ENCODE data around the genes FAM110C and PXDN.

DNA sequence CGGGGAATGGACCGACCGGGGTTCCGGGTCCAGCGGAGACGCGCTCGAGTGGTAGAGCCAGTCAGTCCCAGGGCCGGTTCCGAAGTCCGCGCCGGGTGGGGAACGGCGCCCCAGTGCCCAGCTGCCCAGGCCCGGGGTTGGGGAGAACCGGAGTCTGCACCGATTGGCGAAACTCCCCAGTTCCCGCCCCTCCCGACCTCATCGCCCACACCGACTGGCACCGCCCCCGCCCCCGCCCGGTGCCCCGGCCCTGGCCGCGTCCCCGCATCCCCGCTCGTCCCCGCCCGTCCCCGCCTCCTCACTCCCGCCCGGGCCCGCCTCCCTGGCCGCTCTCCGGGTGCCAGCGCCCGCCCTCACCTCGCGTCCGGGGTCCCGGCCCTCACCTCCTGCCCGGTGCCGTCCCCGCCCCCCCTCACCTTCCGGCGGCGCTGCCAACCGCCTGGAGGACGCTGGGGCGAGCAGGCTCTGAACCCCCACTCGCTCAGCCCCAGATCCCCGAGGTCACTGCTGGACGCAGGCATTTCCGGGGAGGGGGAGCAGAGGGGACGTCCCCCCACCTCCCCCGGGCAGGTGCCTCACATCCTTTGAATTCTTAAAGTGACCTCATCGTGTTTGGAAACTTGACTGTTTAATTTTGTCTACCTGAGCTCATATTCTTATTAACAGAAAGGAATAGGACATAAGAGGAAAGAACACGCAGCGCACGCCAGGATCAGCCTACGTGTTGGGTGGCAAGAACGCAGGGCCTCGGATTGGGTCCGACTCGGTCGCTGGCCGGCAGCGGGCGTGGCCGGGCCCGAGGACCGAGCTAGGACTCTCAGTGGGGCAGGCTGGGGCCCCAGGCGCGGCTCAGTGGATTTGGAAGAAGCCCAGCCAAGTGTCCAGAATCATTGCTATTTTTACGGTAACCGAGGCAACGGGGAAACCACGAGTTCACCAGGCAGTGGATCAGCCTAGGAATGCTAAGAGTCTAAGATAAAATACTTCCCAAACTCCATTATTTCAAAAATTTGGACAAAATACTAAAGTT is at the start of gene FAM110C:
Gene FAM110C, minus strand, starts transcription at position 115 of the 1,030 bp plus-strand sequence.
- PRO-cap, result no peak

- PRO-cap, result no peak
These were observed 5.0 kb downstream of the SH3YL1 start for GRCh38 chr2:258630-259403.

- PRO-cap, result no peak
These were observed 1.9 kb upstream of the ALKAL2 start for GRCh38 chr2:289379-290529.

- PRO-cap, result unidirectional peak, plus-strand start at chr2:648569
These were observed 28.8 kb downstream of the TMEM18 start for GRCh38 chr2:648456-648680.

DNA sequence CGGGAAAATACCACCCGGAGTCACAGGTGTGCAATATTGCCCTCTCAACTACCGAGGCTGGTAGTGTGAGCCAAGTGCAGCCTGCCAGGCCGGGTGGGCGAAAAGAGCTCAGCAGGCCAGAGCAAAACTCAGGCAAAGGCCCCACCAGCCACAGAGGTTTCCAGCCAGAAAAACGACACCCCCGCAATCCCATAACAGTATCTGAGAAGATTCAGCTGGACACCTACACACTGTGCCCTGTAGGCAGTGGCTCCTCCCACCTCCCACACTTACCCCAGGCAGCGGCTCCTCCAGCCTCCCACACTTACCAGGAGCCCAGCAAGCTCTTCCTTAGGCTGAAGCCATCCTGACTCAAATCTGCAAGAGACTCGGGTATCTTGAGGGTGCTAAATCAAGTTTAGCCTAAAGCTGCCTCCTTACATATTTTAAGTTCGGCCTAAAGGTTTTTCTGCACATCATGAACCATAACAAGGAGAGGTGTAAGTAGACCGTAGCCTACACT is 15.6 kb upstream of the TMEM18 start:
- PRO-cap, result no peak

- PRO-cap, result no peak
These were observed 95.4 kb upstream of the SNTG2 start for GRCh38 chr2:855084-855734.

- PRO-cap, result no peak
These were observed 190.0 kb upstream of the TPO start for GRCh38 chr2:1223215-1223772.

DNA sequence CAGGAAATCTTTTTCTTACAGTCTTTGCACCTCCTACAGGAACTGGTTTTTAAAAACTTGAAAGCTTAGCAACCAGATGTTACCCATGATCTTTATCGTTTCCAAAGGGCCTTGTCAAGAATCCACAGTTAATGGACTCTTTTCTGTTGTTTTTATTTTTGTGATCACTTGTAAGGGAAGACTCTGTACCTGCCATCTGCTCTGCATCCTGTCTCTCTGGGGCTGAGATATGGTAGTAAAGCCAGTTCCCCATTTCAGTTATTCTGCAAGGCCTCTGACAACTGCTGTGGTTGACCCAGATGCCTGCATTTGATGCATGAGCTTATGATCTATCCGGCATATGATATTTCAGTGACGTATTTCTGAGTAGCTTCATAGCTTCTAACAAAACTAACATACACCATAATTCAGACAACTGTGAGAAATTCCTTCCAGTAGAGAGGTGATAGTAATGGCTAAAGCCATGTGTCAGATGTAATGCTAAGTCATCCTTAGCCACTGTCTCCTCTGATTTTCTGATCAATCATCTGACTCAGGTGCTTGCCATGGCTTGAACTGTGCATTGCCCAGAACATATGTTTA is 105.1 kb downstream of the TPO start:
- PRO-cap, result no peak

- PRO-cap, result no peak
These were observed 105.7 kb downstream of the TPO start for GRCh38 chr2:1518890-1519448.

DNA sequence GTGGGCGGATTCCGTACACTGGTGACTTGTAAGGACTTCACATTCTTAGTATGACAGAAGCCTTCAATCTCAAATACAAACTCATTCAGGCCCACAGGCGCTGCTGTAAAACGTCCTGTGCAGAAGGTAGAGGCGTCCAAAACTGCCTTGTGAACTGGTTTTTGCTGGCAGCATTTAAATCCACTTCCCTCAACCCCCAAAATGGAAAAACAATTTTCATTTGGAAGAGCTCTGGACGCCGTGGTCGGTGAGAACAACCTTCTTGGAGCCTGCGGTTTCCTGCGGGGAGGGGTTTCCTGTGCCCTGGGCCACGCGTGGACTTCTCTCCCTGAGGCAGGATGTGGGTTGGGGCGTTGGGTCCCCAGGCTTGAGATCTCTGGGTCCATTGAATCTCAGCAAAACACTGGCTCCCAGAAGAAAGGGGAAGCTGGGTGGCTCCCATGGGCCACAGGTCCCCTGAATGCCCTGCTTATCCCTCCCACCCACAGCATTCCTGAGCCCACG is 151.1 kb downstream of the TPO start:
- PRO-cap, result no peak

GRCh38 chr2:1600767-1601408 is 143.4 kb downstream of the PXDN start:
- PRO-cap, result no peak

GRCh38 chr2:1601550-1601988 is 142.7 kb downstream of the PXDN start:
- PRO-cap, result no peak

GRCh38 chr2:1606434-1607424 is 137.6 kb downstream of the PXDN start:
- PRO-cap, result no peak

DNA sequence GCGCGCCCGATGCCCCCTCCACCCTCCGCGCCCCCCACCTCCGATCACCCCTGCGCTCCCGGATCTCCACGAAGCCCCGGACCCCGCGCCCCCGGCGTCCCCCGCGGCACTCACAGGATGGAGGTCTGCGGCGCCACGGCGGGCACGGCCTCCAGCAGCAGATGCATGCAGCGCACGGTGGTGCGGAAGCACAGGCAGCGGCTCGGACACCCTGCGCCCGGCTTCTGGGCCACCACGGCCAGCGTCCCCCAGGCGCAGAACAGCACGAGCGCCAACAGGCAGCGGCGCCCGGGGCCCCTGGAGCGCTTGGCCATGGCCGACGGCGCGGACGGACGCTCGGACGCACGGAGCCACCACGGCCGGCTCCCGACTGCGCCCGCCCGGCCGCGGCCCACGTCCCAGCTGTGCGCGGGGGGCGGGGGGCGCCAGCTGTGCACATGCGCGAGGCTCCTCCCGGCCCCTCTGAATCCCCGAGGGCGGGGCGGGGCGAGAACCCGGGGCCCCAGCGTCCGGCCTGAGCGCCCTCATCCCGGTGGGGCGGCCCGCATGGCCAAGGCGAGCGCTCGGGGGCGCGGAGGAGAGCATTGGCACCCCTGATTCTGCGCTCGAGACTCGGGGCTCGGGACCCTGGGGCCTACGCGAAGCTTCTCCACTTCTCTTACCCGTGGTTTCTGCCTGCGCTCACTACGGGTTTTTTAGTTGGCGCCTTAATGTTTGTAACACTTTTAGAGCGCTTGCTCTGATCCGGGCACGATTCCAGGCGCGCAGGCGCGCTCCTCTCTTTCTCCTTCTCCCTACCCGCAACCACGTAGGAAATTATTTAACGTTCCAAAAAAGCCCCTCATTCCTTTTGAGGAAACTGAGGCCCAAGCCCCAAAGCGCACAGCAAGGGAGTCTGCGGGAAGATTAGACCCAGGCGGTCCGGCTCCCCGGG is at the start of gene PXDN:
Gene PXDN, minus strand, starts transcription at position 374 of the 934 bp plus-strand sequence.
- PRO-cap, result bidirectional peak, plus-strand start at position 527 of the sequence, minus-strand start at position 372 of the sequence

DNA sequence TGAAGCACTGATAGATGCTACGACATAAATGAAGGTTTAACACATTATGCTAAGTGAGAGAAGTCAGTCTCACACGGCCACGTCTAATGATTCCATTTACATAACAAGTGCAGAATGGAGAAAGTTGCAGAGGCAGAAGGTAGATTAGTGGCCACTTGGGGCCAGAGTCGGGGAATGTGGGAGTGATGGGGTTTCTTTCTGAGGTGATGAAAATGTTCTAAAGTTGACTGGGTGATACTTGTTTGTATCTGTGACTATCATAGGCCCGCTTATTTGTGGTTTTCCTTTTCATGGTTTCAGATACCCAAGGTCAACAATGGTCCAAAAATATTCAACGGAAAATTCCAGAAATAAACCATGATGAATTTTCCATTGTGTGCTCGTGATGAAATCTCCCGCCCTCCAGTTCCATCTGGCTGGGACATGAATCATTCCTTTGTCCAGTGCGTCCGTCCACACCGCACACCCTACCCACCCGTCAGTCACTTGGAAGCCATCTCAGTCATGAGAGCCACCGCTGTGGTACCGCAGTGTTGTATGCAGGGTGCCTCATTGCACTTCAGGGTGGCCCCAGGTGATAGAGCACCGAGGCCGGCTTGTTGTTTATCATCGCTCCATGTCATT is 268.1 kb upstream of the PXDN start:
- PRO-cap, result no peak

DNA sequence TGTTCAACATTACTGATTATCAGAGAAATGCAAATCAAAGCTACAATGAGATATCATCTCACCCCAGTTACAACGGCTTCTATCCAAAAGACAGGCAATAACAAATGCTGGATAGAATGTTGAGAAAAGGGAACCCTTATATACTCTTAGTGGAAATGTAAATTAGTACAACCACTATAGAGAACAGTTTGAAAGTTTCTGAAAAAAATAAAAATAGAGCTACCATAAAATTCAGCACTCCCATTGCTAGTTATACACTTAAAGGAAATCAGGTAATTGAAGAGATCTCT is 81.2 kb downstream of the MYT1L start:
- PRO-cap, result unidirectional peak, minus-strand start at position 74 of the sequence

DNA sequence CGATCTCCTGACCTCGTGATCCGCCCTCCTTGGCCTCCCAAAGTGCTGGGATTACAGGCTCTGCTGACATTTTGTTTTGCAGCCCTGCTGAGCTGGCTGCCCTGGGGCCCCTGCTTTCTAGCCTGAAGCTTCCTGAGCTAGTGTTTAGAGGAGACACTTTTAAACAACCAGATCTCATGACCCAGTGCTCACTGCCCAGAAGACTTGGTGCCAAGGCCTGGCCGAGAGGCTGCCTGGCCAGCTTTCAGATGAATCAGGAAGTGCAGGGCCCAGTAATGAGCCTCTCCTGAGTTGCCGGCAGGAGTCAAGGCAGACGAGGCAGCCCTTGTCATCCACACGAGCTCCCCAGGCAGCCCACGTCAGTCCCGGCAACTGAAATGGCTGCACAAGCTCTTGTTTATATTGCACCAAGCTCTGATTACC is 331.0 kb upstream of the MYT1L start:
- PRO-cap, result no peak

GRCh38 chr2:3309801-3310390 is 67.7 kb downstream of the EIPR1 start:
- PRO-cap, result no peak

- PRO-cap, result no peak
These were observed 39.8 kb downstream of the EIPR1 start for GRCh38 chr2:3337822-3338297.

DNA sequence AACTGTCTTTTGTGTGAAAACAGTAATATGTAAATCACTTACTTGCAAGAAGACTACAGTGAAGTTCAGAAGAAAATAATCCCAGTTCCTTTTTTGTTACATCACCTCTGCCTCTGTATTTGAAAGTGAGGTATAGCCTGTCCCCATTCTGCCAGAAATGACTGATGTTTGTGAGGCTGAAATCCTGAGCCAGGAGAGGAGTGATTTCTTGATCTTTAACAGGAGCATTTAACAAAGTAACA is 24.2 kb downstream of the TRAPPC12 start:
- PRO-cap, result unidirectional peak, minus-strand start at position 95 of the sequence